Ureter (tissue), 1 donor: ENCODE measurements around the genes TMEM97, UNC119 and PROCA1.

- PRO-cap: no peak
Observed at GRCh38 chr17:27313031-27313764, 19.3 kb downstream of the WSB1 start.

DNA sequence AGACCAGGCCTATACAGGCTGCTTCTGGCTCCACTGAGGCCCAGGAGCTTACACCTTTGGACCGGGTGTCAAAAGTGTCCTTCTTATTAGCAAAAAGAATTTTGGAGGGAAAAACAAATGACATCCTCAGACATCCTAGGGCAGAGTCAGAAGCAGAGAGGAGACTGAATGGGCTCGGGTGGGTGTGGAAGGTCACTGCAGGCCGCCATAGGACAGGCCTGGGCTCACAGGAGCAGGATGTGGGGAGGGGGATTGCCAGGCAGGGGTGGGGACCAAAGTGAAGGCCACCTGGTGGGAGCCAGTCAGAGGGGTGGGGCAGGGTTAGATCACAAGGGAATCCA, 38.2 kb downstream of the WSB1 start:
- PRO-cap: no peak

DNA sequence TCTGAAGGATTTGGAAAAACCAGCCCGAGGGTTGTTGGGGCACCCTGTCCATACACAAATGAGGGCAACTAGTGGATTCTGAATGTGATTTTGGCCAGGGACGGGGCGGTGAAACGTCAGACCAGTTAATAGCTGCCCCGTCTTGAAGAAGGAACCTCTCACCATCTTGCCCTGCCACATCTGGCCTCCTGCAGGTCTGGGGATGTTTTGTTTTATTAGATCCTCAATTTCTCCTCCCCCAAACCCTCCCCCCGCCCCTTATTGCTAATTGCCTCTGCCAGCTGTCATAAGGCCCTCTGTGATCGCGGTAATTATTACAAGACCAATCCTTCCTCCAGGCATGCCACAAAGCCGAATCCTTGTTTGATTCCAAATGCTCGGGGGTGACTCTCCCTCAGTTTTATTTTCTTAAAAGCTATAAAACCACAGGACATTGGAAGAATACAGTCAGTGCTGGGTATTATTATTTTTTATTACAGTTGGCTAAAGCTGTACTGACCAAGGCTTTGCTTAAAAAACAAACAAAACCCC, 1.5 kb downstream of the KSR1 start:
- PRO-cap: unidirectional peak, minus-strand start at position 187 of the sequence

- PRO-cap: no peak
Observed at GRCh38 chr17:27601179-27601783, 29.7 kb upstream of the LGALS9 start.

GRCh38 chr17:27985313-27985672, 57.2 kb upstream of the NLK start:
- PRO-cap: no peak

- PRO-cap: no peak
Observed at GRCh38 chr17:27986717-27987431, 55.6 kb upstream of the NLK start.

- PRO-cap: no peak
Observed at GRCh38 chr17:28040848-28041539, 1.5 kb upstream of the NLK start.

GRCh38 chr17:28044231-28045031, 2.0 kb downstream of the NLK start:
- PRO-cap: no peak

DNA sequence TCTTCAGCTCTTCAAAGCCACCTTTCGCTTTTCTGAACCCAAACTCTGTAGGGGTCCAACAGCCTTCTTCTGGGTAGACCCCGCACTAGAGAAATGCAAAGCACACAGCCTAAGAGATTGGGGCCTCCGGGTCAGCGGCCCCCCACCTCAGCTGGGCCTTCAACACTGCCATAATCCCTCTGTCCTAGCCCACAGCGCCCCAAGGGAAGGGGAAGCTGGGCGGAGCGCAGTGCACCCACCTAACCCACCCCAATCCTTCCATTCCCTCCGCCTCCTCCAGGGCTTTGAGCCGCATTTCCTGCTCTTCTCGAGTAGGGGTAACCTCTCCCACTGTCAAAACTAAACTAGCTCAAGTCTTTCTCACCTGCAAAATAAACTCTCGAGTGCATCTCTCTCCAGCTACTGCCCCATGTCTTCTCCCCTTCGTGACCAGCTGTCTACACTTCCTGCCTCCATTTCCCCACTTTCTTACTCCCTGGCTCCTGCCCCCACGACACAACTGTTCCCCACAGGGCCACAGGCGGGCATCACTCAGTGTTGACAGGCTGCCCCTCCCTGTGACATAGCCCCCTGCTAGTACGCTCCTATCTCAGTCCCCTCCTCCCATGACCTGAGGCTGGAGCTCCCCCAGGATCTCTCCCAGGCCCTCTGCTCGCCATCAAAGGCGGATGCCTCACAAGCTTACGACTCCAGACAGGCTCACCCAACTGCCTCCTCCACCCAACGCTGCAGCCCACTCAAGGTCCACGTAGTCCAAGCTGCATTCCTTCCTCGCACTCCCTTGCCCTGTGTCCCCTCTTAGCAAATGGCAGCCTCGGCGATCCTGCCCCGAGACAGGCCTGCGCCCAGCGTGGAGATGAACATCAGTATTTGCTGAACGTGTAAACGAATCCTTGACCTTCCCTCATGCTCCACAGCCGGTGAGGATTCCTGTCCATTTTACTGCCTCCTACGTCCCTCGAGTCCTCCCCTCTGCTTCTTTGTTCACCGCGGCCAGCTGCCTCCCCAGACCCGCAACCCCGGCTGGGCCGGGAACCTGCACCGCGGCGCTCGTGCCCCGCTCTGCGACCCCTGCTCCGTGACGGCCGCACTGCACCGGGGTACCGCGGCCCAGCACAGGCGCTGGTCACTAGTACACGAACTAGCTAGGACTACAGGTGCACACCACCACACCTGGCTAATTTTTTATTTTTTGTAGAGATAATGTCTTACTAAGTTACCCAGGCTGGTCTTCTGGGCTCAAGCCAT, 1.1 kb upstream of the TMEM97 start:
- PRO-cap: no peak

- PRO-cap: bidirectional peak, plus-strand start at chr17:28319150, minus-strand start at chr17:28318939
Observed at GRCh38 chr17:28318992-28320047, at the start of gene TMEM97. TMEM97 (plus strand) TSS chr17:28319200.

DNA sequence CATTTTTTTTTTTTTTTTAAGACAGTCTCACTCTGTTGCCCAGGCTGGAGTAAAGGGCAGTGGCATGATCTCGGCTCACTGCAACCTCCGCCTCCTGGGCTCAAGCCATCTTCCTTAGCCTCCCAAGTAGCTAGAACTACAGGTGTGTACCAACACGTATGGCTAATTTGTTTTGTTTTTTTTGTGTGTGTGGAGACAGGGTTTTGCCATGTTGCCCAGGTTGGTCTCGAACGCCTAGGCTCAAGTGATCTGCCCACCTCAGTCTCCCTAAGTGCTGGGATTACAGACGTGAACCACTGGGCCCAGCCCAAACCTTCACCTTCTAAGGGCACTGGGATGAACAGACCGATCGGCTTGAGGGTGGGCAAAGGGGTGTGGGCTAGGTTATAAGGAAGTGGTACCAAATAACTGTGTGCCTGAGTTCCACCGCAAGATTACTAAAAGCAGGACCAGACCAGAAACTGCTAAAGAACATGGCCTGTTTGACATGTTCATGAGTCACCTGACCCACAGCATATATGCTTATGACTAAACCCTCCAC, 8.0 kb downstream of the TMEM97 start:
- PRO-cap: no peak

- PRO-cap: no peak
Observed at GRCh38 chr17:28344341-28344901, 8.9 kb downstream of the TNFAIP1 start.

DNA sequence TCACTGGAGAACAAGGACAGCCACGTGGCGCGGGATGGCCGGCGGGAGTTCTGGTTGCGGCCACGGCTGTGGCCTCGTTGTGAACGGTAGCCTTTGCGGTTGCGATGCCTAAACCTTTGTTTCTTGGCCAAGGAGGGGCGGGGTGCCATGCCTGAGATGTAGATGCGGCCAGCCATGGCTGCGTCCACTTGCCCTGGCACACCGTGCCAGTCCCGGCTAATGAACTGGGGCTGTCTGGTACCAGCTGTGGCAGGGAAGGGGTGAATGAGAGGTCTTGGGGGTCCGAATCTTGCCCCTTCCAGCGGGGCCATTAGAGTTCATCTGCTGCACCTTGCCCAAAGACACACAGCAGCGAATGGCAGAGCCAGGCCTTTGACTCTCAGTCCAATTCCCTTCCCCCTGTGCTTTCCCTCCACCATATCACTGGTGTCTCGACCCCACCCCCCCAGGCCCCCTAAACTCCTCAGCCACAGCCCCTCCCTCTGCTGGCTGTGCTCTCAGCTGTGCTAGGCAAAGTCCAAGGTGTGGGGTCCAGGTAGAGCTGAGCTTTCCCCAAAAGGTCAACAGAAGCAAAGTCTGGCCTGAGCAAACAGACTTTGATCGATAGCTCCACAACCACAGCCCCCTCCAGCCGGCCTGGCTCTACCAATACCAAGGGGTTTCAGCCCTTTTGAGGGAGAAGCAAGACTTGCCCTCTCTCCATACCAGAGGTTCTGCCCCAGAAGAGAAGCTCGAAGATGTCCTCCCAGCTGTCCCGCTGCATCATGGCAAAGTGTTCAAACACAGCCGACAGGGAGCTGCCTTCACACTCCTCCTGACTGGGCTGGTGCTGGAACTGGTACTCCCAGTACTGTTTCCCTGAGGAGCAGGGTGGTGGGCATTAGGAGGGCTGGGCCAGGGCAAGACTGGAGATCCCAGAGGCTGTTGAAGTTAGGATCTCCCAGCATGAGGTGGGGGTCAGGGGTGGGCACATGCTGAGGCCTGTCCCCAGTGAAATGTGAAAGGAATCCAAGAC, 2.0 kb downstream of the VTN start:
- PRO-cap: no peak

- PRO-cap: no peak
Observed at GRCh38 chr17:28381258-28381748, 9.8 kb downstream of the SARM1 start.

- PRO-cap: no peak
Observed at GRCh38 chr17:28470547-28471280, 2.7 kb upstream of the SLC13A2 start.

- PRO-cap: unidirectional peak, minus-strand start at chr17:28552578
Observed at GRCh38 chr17:28552227-28553291, at the start of gene UNC119. UNC119 (minus strand) TSS chr17:28552624.

GRCh38 chr17:28645253-28645828, 383 bp upstream of the BLTP2 start:
- PRO-cap: bidirectional peak, plus-strand start at chr17:28645305, minus-strand start at chr17:28645120

- PRO-cap: no peak
Observed at GRCh38 chr17:28684134-28685118, 22.4 kb downstream of the SUPT6H start.

GRCh38 chr17:28686477-28687294, 24.7 kb downstream of the SUPT6H start:
- PRO-cap: no peak

- PRO-cap: bidirectional peak, plus-strand start at chr17:28711474, minus-strand start at chr17:28711277
Observed at GRCh38 chr17:28711217-28712269, at the start of gene PROCA1. PROCA1 (minus strand) TSS chr17:28711888.